Hepatocyte (in vitro differentiated cells and primary cell): ENCODE measurements around the gene RWDD3.

- RAMPAGE, long total RNA = no peak
- RRBS = no CpG with 5 or more reads among the region's 2 CpGs
Observed at GRCh38 chr1:93905630-93906260, 3.5 kb downstream of the GCLM start.

GRCh38 chr1:93906939-93907254 is 2.3 kb downstream of the GCLM start:
- RAMPAGE, long total RNA = no peak
- RRBS = no CpG with 5 or more reads among the region's 2 CpGs

DNA sequence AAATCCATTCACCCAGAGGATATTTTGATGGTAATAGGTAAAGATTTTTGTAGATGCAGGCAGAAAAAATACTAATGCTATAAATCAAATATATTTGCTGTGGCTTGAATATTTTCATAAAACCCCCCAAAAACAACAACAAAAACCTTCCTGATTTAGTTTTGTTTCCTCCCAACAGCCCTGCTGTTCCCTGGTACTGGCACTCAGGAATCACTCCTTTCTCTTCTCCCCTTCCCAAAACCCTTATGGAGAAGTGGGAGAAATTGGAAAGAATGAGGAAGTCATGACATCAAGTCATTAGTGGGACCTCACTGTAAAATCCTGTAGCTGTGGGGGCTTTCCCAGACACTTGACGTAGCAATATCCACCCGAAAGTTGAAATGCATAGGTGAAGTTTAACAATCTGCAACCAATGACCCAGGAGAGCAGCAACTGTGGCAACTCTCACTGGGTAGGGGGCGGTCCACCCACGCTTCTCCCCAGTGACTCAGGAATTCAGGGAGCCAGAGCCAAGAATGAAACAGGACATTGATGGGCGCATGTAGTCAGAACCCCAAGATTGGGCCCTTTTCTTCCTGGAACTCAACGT is 27.0 kb downstream of the ABCA4 start:
- RAMPAGE, long total RNA = no peak
- RRBS = no CpG with 5 or more reads among the region's 6 CpGs

DNA sequence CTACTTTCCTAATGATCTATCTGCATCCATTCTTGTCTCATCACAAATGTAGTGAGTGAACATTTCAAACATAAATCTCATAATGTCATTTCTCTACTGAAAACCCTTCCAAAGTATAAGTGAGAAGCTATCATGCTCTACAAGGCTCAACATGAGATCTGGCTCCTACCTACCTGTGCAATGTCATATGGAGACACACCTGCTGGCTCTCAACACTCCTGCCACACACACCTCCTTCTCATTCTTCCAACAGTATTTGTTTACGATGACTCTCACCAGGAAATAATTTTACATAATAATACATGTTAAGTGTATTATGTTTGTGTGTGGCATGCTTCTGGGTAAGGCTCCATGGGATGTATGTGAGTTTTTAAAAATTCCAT is 3.9 kb downstream of the ARHGAP29 start:
- RAMPAGE, long total RNA = no peak
- RRBS = no CpG with 5 or more reads among the region's 1 CpG

GRCh38 chr1:94266025-94266363 is 28.6 kb upstream of the ARHGAP29 start:
- RAMPAGE, long total RNA = no peak
- RRBS = no CpG with 5 or more reads among the region's 3 CpGs

DNA sequence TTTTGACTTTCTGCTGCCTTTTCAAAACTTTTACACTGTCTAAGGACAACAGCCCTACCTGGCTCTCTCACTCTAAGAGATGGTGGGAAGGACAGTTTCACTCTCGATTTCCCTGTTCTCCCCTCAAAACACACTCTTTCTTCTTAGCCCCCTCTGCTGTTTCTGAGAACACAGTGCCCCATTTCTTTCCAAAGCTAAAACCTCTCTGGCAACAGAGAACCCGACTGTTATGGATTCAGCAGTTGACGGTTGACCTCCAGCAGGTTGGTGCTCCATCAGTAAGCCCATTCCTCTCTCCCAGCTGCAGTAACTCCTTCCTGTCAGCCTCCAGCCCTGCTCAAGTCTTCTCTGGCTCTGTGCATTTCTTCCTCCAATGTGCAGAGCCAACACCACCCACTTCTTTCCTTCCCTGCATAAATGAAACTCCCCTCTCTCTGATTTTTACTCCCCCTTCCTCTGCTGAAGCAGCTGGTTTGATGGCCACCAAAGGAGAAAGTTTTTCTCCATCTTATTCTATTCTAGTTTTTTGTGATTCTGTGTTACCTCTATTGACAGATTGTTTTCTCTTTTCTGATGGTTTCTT is 88.1 kb upstream of the ABCD3 start:
- RAMPAGE, long total RNA = no peak
- RRBS = no CpG with 5 or more reads among the region's 3 CpGs

- RAMPAGE, long total RNA = no peak
- RRBS = no CpG with 5 or more reads among the region's 8 CpGs
Observed at GRCh38 chr1:94332899-94333582, 85.1 kb upstream of the ABCD3 start.

DNA sequence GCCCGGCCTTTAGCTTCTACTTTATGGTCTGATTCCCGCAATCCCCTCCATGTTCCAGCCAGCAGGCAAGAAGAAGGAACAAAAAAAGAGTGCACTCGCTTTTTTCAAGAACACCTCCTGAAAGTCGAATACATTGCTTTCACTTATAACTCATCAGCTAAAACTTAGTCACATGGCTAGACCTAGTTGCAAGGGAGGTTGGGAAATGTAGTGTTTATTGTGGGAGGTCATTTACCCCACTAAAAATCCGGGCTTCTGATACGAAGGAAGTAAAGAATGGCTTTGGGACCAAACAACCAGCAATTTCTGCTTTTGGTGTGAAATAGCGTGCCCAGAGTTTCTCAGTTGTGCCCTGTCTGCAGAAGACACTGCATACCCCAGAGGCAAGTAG is 57.5 kb upstream of the F3 start:
- RAMPAGE, long total RNA = no peak
- RRBS = no CpG with 5 or more reads among the region's 7 CpGs

DNA sequence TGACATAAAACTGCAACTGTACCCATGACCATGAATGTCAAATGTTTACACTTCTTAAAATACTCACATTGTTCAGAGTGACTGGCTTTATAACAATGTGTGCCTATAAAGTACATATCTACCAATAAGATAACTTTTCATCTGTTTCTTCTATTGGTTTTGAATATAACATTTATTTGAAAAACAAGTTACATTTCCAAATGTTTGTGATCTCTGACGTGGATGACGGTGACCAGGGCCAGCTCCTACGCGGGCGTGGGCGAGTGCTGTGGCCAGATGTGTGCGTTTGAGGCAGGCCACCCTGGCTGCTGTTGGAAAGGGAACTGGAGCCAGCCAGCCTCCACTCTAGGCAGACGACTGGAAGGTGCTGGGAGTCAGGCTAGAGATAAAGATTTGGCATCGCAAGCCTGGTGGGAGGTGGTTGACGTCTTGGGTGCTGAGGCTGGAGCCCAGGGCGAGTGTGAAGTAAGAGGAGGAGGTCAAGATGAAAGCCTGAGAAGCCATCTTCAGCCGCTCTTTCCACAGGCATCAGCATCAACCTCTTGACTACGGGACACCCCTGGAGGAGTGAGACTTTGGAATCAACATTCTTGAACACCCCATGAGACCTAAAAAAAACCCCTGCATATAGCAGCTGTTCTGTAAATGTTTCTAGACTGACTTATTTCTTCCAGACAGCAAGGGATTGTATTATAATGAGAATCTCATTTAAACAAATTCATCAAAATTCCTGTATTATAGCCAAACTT is 112.7 kb upstream of the SLC44A3 start:
- RAMPAGE, long total RNA = no peak
- RRBS = no CpG with 5 or more reads among the region's 13 CpGs

DNA sequence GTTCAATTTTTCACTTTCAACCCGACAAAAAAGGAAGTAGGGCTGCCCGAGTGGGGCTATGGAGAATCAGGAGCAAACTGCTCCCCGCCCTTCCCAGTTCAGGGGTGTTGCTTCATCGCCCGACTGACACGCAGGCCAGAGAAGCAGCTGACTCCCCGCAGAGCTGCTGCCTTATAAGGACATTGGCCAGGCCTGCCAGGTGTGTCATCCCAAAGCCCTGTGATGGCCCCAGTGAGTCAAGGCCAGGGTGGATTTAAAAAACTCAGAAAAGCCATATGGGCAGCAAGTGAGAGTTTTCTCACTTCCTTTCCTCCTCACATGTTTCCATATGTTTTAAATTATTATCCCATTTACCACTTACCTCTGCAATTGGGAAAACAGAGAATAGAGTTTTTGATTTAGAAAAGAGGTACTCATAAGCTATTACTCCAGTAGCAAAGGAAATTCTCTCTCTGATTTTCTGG is 106.4 kb upstream of the SLC44A3 start:
- RAMPAGE, long total RNA = no peak
- RRBS = no CpG with 5 or more reads among the region's 7 CpGs

DNA sequence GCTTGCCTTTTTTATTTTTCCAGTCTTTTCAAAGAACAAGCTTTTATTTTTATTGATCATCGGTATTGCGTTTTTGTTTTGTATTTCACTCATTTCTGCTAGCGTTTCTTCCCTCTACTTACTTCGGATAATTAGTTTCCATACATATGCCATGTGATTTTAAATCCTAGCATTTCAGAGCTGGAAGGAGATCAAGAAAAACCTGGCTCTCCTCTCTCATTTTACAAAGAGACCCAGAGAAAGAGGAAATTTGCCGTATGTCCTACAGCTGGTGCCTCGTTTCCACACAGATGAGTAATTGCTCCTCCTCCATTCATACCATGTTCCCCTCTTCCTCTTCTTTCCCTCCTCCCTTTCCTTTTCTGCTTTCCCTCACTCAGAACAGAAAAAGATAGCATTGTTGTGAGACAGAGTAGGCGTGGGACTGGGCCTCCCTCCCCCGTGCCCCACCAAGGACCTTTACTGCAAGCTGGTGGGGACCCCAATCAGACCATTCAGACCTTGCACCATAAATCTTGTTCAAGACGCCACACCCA is 13.8 kb upstream of the SLC44A3 start:
- RAMPAGE, long total RNA = no peak
- RRBS = no CpG with 5 or more reads among the region's 9 CpGs

DNA sequence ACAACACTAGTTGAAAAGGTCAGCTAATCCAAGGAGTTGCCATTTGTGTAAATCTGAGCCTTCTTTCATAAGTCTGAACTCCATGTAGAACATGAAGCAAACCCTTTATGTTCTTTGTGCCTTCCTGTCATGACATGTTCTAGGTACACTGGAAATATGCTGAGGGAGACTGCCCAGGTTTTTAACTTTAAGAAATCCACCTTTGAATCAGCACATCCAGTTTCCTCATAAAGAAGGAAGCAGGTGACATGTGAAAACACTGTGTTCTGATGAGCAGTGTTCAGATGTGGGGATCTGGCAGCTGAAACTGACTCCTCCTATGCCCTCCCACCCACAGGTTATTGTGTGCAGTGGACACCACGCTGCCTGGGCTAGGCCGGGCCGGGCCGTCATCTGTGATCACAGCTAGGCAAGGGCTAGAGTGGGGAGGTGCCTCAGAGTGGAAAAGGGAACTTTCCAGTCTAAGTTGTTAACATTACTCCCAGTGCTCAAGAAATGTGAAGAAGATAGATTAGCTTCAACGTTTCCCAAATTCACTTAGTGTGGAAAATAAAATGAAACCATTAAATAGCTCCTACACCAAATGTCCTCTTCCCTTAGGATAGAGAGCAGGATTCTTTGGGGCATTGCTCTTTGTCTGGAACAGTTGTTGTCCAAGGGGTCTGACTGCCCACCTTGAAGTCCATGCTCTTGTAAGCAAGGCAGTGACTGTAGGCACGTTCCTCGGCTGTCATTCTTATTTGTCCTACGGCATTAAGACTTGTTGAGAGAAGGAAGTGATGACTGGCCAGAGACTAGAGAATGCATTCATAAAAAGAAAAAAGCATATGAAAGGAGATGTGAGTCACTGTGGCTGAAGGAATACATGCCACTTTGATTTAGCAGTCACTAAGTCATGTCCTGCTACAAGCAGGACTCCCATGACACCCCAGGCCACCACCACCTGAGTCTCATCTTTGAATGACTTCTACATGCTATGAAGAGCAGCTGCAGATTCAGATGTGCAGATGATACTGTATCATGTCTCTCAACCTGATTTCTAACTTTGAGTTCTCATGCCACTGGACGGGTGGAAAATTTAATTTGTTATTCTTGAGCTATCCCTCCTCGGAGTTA is 50.8 kb downstream of the CNN3 start:
- RAMPAGE, long total RNA = no peak
- RRBS = no CpG with 5 or more reads among the region's 10 CpGs

- RAMPAGE, long total RNA = no peak
- RRBS = no CpG with 5 or more reads among the region's 4 CpGs
Observed at GRCh38 chr1:94924769-94925384, 2.0 kb downstream of the CNN3 start.

- RAMPAGE, long total RNA = no peak
- RRBS = 2% methylated on average over 22 of the region's 55 CpGs
Observed at GRCh38 chr1:94927283-94928227, 645 bp upstream of the CNN3 start.

GRCh38 chr1:94949508-94950320 is 22.8 kb upstream of the CNN3 start:
- RAMPAGE, long total RNA = no peak
- RRBS = no CpG with 5 or more reads among the region's 5 CpGs

DNA sequence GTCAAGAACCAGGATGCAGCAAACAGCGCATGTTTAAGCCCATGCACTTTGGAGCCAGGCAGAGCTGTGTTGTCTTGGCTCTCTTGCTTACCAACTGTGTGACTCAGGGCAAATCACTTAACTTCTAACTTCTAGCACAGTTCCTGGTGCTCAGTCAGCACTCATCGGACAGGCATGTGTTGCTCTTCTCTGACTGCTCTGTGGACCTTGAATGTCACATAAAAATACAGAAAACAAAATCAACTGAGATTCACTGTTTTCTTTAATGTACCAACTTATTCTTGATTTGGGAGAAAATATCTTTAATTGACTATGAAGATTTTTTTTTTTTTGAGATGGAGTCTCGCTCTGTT is 56.5 kb upstream of the CNN3 start:
- RAMPAGE, long total RNA = no peak
- RRBS = no CpG with 5 or more reads among the region's 3 CpGs

GRCh38 chr1:95095692-95097015 is 21.0 kb upstream of the TLCD4 start:
- RAMPAGE, long total RNA = no peak
- RRBS = no CpG with 5 or more reads among the region's 9 CpGs

DNA sequence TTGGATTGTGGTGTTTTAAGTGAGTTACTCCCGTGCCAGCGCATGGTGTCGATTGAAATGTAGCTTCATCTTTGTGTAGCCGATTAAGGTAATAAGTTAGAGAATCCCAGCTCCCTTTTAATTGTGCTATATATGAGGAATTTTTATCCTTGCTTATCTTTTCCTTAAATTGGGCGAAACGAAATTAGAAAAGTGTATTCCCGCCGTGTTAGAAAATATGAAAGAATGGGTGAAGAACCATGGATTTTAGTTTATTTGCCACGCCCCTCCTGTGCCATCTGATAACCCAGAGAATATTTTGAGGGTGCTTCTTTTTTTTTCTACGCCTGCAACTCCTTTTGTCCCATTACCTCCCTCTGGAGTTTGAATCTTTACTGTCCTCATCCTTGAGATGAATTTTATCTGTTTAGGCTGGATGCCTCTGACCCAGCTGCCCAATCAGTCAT is 1.5 kb downstream of the TLCD4 start:
- RAMPAGE, long total RNA = no peak
- RRBS = no CpG with 5 or more reads among the region's 10 CpGs

DNA sequence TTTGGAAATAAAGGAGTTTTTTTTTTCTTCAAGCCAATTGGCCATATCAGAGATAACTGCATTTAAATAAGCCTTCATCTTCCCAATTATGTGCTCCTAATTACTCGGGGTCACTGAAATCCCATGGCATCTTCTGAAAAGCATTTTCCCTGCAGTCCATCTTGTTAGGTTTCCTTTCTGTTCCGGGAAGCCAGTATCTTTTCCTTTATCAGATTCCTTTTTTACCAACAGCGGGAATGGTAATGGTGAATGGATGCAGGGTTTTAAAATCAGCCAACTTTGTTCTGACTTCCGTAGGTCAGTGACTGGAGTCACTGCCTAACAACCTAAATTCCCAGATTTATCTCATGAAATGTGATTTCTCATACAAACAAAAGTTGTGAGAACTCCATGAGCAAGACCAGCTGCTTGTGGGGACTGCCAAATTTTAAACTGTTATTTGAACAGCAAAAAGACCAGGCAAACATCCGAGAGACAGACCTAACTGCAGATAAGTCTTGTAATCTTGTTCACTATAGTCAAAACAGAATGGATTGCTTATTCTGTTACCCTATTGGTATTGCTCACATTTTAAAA is 1.3 kb upstream of the RWDD3 start:
- RAMPAGE, long total RNA = no peak
- RRBS = no CpG with 5 or more reads among the region's 5 CpGs

GRCh38 chr1:95233766-95234921 is at the start of gene RWDD3:
Gene RWDD3 (plus strand): TSS chr1:95234210.
- RAMPAGE, long total RNA = no peak
- RRBS = 2% methylated on average over 23 of the region's 86 CpGs